Fibroblast of the aortic adventitia (primary cell): ENCODE data around the gene AHRR.

DNA sequence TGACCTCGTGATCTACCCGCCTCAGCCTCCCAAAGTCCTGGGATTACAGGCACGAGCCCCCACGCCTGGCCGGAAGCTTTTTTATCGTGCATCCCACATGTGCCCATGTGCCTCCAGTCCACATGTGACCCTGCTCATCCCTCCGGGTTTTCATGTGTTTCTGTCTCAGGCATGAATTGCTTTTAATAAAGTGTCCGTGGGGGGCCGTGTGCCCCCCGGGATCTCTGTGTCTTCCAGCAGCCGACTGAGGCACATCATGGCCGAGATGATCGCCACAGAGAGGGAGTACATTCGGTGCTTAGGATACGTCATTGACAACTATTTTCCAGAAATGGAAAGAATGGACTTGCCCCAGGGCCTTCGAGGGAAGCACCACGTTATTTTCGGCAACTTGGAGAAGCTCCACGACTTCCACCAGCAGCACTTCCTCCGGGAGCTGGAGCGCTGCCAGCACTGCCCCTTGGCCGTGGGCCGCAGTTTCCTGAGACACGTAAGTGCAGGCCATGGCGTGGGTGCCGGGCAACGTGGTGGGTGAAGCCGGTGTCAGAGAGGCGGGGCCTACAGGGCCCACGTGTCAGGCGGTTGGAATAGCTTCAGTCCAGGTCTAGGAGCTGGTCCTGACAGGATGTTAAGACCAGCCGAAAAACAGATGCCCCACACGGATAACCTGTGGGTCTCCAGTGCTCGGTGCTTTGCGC lies 22.0 kb upstream of the LRRC14B start:
- CAGE, long polyA plus RNA: no peak

GRCh38 chr5:170898-171676 lies 20.2 kb upstream of the LRRC14B start:
- CAGE, long polyA plus RNA: no peak

- CAGE, long polyA plus RNA: no peak
These were observed 809 bp upstream of the LRRC14B start for GRCh38 chr5:190398-190973.

DNA sequence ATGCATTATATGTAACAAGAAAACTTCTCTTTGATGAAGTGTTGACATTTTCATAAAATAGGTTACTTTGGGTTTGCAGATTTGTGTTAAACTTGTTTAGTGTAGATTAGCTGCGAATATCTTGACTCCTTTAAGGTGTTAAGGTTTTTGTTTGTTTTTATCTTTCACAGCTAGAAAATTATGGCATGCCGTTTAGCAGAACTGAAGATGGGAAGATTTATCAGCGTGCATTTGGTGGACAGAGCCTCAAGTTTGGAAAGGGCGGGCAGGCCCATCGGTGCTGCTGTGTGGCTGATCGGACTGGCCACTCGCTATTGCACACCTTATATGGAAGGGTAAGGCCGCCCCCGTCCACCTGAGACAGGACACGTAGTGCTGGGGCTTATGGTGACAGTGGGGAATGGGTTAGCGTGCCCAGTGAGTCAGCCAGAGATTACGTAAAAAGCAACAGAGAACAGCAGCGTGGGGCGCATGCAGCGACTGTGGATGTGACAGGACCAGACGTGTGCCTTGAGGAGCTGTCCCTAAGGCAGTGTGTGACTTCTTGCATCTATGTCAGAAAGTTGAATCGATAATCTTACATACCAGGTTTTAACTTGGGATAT lies 7.7 kb downstream of the SDHA start:
- CAGE, long polyA plus RNA: no peak

DNA sequence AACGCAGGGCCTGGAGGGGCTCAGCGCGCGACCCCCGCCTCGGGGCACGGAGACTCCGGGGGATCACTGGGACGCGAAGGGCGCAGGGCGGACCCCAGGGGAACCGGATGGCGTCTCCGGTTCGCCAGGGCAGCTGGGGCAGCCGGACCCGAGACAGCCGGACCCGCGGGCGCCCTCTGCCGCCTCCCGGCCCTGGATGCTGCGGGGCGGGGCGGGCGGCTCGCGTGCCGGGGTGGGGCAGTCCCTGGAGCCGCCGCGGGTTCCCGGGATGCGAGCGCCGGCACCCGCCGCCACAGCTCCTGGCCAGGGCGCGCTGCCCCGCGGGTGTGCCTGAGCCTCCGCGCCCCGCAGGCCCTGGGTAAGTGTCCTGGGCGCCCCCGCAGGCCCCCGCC lies at the start of gene AHRR:
Gene AHRR, plus strand, starts transcription at position 253 of the 392 bp plus-strand sequence.
- CAGE, long polyA plus RNA: no peak

DNA sequence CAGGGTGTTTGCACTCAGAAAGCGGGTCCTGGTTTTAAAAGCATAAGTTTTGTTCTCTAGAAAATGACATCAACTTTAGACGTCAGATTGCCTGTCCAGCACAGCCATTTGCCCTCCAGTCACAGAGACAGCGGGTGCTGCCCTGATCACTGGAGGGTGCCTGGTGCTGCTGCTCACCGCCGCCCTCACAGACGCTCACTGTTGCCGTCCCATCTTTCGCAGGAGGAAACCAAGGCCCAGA lies 43.7 kb upstream of the EXOC3 start:
- CAGE, long polyA plus RNA: no peak

DNA sequence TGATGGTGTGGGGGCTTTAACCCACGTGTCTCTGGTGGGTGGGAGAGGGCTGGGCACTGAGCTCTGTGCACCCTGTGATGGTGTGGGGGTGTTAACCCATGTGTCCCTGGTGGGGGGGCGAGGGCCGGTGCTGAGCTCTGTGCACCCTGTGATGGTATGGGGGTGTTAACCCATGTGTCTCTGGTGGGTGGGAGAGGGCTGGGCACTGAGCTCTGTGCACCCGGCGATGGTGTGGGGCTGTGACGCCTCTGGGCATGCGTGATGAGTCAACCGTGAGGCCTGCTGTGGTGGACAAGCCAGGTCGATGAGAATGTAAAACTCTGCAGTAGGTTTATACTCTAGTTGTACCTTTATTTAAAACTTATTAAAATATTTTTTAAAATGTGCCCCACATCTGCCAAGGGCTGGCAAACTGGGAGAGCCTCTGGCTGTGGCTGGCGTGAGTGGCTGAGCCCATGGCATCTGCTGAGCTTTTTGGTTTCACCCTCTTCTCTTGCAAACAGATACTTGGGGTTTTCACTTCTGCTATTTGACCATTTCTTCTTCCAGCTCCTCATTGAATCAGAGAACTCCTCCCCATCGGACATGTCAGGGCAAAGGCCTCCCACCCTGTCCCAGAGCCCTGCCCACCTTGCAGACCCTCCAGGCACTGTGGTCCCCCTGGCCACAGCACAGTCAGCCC lies 18.6 kb upstream of the EXOC3 start:
- CAGE, long polyA plus RNA: no peak

DNA sequence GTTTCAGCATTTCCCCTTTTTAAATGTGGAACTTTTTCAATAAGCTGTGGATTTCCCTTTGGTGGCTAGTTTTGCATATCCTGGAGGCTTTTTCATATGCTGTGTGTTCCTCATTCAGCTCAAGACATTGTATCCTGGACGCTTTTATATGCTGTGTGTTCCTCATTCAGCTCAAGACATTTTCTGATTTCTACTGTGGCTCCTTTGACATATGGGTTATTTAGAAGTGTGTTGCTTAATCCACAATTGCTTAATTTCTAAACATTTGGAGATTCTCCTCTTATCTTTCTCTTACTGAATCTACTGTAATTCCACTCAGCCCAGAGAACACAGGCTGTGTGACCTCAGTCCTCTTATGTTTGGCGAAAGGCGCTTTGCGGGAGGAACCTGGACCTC lies 5.8 kb upstream of the SLC9A3 start:
- CAGE, long polyA plus RNA: no peak

GRCh38 chr5:548104-548728 lies 24.0 kb upstream of the SLC9A3 start:
- CAGE, long polyA plus RNA: no peak

DNA sequence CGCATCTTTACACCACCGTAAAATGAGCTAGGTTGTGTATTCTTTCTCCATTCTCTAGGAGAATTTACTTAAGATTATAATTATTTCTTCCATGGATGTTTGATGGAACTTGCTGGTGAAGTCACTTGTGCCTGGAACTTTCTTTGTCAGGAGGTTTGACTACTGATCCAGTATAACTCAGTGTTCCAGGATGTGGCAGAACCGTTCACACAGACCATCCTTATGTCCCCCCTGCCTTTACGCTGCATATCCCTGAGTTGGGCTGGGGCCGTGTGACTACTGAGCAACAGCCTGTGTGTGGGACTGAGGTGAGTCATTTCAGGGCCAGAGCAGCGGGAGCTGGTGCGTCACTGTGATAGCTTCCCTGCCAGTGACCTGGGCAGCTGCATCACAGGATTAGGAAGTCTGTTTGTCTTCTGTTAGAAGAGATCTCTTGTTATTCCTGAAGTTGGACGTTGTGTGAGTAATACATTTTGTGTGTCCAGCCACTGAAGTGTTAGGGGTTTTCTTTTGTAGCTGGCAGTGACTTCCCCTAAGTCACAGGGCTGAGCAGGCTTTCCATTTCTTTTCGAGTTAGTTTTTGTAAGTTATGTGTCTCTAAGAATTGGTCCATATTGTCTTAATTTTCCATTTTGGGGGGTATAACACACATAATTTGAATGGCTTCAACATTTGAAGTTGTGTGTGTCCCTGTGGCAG lies 35.6 kb downstream of the TPPP start:
- CAGE, long polyA plus RNA: no peak

- CAGE, long polyA plus RNA: no peak
These were observed 21.1 kb downstream of the TPPP start for GRCh38 chr5:671897-672643.

DNA sequence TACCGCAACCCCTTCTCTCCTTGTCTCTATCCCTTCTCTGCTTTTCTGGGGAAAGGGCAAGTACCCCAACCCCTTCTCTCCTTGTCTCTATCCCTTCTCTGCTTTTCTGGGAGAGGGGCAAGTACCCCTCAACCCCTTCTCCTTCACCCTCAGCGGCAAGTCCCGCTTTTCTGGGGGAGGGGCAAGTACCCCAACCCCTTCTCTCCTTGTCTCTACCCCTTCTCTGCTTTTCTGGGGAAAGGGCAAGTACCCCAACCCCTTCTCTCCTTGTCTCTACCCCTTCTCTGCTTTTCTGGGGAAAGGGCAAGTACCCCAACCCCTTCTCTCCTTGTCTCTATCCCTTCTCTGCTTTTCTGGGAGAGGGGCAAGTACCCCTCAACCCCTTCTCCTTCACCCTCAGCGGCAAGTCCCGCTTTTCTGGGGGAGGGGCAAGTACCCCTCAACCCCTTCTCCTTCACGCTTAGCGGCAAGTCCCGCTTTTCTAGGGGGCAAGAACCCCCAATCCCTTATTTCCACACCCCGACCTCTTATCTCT lies 10.3 kb upstream of the TPPP start:
- CAGE, long polyA plus RNA: no peak

GRCh38 chr5:801545-801799 lies 16.9 kb upstream of the ZDHHC11B start:
- CAGE, long polyA plus RNA: no peak

GRCh38 chr5:926325-926635 lies 33.6 kb downstream of the TRIP13 start:
- CAGE, long polyA plus RNA: no peak

DNA sequence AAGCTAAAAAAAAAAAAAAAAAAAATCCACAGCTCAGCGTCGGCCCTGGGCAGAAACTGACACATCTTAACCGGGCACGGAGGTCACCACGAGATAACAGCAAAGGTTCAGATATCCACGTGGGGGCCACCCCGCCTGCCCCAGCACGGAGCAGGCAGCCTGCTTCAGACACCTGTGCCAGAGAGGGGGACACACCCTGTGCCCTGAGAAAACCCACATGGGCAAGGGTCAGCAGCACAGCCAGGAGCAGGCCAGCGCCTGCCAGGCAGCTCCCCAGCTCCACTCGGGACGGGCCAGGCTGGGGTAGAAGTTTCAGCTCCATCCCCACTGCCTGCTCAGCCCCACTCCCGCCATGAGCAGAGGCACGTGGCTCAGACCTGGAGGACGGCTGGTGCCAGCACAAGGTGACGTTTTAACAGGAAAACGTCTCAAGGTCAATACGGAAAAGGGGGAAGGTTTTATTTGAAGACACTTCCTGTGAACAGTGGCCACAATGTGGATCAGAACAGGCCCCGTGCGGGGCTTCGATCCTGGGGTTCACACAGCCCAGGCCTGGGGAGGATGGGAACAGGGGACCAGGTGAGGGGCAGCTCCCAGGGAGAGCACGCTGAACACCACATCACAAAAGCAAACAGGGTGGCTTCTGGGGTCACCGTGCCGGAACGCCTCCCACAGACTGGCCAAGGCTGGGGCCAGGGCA lies 22.1 kb downstream of the SLC12A7 start:
- CAGE, long polyA plus RNA: no peak

DNA sequence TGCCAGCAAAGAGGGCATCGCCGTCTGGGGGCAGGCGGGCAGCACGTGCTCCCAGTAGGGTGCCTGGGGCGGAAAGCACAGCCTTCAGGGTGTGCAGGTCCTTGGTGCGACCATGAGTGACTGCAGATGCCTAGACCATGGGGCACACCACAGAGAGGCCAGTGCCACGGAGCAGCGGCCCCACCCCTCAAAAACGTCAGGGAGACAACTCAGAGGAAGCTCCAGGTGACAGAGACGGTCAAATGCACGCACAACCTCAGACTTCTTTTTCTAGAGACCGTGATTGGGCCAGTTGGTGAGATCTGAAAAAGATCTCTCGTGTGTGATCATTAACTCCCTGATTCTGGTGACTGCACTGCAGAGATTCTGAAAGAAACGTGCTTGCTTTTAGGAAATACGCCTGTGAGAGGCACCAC lies 16.1 kb downstream of the SLC12A7 start:
- CAGE, long polyA plus RNA: no peak

GRCh38 chr5:1109849-1110531 lies 1.9 kb downstream of the SLC12A7 start:
- CAGE, long polyA plus RNA: no peak

- CAGE, long polyA plus RNA: no peak
These were observed 43.9 kb upstream of the SLC12A7 start for GRCh38 chr5:1155443-1156433.

- CAGE, long polyA plus RNA: no peak
These were observed 18.7 kb upstream of the SLC6A19 start for GRCh38 chr5:1182594-1183229.

DNA sequence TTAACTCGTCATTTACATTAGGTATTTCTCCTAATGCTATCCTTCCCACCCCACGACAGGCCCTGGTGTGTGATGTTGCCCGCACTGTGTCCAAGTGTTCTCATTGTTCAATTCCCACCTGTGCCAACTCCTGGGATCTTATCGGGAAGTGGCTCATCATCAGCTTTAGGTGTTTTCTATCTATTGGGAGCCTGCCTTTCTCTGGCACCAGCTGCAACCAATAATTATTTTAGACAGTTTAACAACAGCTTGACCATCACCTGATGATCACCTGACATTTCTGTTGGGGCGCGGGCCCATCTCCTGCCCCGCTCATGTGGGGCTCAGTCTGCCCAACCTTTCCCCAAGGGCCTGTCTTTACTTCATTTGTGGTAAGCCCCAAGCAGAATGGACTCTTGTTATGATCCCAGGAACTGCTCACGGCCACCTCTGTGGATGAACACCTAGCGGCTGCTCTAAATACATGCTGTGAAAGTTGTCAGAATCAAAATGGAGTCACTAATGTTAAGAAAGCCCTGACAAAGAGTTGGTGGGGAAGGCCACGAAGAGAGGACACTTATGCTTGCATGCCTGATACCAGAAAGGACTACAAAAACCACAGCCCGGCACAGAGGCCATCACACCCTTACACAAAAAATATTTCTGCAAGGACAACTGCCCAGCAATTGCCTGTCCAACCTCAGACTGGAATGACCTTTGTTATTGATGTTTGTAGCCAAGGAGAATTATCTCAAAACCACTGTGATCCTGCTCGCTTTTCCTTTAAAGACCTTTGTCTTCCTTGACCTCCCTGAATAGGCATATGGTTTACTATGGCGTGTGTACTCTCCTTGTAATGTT lies 5.0 kb upstream of the CLPTM1L start:
- CAGE, long polyA plus RNA: no peak